ENCODE data around the gene ERCC3.

DNA sequence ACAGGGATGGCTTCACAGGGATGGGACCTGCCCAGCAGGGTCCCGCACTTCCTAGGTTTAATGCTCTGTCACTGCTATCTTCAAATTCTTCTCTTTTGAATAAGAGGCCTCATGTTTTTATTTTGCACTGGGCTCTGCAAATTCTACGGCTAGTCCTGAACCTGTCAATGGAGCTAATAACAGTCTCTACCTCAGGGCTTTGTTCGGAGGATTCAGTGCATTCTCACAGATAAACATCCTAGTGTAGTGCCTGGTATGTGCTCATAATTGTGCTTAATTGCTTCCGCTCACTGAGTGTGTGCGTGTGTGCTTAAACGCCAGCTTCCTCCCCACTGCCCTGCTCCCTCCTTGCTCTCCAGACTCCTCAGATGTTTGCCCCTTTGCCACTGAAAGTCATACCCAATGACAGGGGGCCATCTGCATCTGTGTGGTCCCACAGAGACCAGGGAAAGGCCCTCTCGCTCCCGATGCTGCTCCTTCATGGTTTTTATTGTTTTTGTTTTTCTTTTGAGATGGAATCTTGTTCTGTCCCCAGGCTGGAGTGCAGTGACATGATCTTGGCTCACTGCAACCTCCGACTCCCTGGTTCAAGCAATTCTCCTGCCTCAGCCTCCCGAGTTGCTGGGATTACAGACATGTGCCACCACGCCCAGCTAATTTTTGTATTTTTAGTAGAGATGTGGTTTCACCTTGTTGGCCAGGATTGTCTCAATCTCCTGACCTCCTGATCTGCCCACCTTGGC lies 6.8 kb downstream of the GYPC start:
- RRBS, result no CpG with 5 or more reads among the region's 11 CpGs

DNA sequence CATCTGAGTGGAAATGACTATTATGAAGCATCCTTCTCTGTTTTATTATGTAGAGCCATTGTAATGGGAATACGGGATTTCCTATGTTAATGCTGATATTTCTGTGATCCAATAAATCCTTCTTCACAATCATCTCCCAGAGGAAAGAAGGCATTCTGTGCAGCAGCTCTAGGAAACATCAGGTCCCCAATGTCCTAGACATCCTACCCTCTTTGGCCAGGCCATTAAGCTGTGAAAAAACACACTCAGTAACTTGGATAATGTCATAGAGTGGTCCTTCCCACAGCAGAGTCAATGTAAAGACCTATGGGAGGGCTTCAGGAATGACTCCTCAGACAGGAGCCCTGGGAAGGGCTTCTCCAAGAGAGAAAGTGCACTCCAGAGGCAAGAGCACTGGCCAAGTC lies 32.9 kb downstream of the GYPC start:
- RRBS, result no CpG with 5 or more reads among the region's 1 CpG

GRCh38 chr2:127056156-127056976 lies 50.6 kb downstream of the BIN1 start:
- RRBS, result no CpG with 5 or more reads among the region's 26 CpGs

GRCh38 chr2:127057373-127058524 lies 49.2 kb downstream of the BIN1 start:
- RRBS, result 90% methylated on average over 4 of the region's 38 CpGs

DNA sequence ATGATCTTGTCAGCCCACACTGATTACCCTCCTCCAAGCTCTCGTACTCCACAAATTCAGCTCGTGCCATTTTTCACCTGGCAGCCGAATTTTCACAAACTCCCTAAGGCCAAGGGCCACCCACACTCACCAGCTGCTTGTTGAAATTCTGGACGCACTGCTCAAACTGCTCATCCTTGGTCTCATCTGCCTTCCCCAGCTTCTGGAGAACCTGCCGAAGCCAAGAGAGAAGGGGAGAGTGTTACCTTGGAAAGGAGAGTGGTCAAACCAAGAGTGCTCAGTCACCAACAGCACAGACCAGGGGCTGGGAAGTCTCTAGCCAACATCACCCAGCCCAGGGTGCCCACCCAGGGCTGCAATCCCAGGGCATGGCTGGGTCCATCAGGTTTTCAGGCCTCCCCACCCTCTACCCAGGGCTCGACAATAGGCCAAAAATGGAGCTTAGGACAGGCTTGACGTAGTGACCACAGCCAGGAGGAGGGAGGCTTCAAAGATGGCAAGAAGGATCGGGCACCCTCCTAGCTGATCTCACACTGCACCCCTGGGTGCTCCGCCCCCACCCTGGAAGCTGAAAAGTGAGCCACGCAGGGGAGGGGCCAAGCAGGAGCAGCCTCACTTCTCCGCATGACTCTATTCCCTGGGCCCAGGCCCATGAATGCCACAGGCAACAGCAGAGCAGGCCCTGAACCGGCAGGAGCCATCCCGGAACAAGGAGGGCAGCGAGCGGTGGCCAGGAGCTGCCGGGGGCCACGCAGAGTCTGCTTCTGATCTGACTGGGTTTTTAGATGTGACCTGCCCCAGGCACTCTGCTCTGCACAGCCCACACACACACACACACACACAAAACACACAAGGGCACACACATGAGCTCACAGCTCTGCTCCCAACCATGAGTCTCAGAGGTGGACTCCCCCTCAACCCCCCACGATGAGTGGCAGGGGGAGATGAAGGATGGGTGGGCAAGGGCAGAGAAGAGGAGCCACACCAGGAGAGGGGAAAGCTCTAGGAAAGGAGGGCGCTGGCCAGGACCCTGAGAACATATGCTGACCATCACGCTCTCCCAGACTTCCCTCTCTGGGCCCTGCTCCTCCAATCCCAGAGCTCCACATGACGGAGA lies 30.1 kb downstream of the BIN1 start:
- RRBS, result 98% methylated on average over 3 of the region's 21 CpGs

DNA sequence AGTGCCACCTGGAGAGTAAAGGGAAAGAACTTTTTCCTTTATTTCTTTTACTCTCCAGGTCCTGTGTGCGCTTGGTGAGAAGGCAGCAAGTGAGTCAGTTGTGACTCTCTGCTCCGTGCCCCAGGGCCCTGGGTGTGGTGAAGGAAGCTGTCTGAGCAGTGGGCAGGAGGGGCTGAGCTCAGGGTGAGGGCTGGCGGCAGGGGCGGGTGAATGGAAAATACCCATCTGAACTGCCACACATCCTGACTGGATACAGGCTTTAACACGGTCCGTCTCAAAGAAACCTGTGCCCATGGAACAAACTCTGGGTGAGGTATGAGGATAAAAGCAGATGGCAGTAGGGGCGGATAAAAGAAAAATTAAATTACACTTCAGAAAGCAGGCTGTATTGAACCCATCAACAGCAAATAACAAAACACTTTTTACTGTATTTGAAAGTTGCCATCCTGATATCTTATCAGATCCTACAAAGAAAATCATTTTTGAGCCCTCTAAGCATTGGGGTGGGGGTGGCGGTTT lies 2.1 kb downstream of the CYP27C1 start:
- RRBS, result no CpG with 5 or more reads among the region's 8 CpGs

- RRBS, result no CpG with 5 or more reads among the region's 68 CpGs
These were observed at the start of gene ERCC3 for GRCh38 chr2:127293352-127294450. Gene ERCC3, minus strand, starts transcription at chr2:127294144.

DNA sequence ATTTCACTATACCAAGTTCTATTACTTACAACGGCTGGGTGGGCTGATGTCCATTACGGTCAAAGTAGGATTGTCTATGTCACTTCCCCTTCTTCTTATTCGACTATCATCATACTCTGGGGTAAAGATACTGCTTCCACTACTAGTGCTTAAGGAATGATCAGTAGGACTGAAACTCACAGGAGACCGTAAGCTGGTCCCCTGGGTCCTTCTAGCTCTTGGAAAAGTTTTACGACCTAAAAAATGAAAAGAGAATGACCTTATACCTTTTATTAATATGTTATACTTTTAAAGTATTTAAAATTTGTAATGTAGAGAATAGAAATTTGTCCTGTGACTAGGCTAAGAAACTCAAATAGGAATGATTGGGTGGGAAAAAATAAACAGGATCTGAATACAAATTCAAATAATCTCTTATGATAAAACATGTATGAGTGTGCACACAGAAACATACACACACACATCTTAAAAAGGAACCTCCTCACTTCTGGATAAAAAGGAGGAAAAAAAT lies 28.1 kb upstream of the ERCC3 start:
- RRBS, result no CpG with 5 or more reads among the region's 5 CpGs

- RRBS, result no CpG with 5 or more reads among the region's 6 CpGs
These were observed 22.1 kb downstream of the MAP3K2 start for GRCh38 chr2:127365308-127366377.

DNA sequence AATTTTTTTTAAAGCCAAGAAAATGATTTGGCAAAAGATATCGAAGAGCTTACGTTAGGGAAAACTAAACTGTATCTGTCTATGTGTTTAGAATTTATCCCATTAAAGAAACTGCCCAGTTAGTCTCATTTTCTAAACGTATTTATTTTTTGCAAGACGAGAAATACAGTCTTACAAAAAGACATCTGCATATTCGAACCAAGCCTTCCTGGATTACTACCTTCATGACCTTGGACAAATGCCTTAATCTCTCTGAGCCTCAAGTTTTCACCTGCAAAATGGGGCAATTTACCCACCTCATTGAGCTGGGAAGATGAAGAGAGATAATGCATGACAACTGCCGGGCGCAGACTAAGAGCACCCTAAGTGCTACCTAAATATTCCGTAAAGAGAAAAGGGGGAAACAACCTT lies 1.1 kb downstream of the MAP3K2 start:
- RRBS, result no CpG with 5 or more reads among the region's 8 CpGs

GRCh38 chr2:127411860-127412682 lies 6.2 kb upstream of the PROC start:
- RRBS, result no CpG with 5 or more reads among the region's 11 CpGs

DNA sequence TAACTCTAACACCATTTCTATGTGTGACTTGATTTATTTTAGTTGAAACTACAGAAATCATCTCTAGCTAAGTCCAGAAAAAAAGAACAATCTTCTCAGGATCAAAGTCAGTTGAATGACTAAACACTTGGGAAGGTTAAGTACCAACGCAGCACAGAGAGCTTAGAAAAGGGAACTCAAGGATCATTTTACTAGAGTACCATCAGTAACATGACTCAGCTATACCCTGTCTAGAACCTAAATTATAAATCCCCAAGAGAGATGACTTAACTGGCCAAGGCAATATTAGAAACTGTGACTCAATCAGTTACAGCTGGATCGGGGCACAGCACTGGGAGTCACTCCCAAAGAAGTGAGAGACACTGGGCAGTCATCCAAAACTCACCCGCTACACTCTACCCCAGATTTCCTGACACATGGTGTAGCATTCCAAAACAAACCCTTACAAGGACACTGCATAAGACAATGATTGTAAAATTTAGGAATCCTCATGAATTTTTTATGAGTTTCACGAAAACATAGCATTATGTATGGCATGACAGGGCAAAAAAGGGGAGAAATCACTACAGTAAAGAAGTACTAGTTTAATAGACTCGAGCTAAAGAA lies 17.7 kb downstream of the IWS1 start:
- RRBS, result no CpG with 5 or more reads among the region's 5 CpGs

GRCh38 chr2:127515599-127516483 lies 10.4 kb downstream of the IWS1 start:
- RRBS, result no CpG with 5 or more reads among the region's 15 CpGs

DNA sequence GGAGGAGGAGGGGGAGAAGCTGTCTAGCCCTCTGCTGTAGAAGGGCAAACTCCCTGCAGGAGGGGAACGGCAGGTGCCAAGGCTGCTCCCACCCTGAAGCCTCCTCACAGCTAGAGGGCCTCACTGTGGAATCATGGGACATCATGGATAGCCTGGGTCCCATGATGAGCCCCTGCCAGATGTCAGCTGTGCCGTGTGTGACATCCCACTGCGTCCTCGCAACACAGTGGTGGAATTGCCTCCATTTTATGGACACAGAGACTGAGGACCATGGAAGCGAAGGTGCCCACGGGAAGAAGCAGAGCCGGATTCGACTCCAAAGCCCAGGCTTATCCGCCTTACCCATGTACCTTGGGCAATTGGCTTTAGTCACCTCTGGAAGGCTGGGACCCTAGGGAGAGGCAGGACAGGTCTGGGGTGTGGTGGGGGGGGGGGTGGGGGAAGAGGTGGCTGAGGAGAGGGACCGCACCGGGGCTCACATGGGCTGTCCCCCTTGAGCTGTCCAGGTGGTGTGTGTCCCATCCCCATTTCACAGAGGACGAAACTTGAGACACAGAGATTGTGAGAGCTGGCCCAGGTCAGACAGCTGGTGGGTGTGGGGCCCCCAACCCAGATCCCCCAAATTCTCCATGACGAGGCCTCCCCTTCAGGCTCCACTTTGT lies 692 bp downstream of the MYO7B start:
- RRBS, result no CpG with 5 or more reads among the region's 13 CpGs

GRCh38 chr2:127578886-127579223 lies 43.4 kb downstream of the MYO7B start:
- RRBS, result no CpG with 5 or more reads among the region's 3 CpGs

DNA sequence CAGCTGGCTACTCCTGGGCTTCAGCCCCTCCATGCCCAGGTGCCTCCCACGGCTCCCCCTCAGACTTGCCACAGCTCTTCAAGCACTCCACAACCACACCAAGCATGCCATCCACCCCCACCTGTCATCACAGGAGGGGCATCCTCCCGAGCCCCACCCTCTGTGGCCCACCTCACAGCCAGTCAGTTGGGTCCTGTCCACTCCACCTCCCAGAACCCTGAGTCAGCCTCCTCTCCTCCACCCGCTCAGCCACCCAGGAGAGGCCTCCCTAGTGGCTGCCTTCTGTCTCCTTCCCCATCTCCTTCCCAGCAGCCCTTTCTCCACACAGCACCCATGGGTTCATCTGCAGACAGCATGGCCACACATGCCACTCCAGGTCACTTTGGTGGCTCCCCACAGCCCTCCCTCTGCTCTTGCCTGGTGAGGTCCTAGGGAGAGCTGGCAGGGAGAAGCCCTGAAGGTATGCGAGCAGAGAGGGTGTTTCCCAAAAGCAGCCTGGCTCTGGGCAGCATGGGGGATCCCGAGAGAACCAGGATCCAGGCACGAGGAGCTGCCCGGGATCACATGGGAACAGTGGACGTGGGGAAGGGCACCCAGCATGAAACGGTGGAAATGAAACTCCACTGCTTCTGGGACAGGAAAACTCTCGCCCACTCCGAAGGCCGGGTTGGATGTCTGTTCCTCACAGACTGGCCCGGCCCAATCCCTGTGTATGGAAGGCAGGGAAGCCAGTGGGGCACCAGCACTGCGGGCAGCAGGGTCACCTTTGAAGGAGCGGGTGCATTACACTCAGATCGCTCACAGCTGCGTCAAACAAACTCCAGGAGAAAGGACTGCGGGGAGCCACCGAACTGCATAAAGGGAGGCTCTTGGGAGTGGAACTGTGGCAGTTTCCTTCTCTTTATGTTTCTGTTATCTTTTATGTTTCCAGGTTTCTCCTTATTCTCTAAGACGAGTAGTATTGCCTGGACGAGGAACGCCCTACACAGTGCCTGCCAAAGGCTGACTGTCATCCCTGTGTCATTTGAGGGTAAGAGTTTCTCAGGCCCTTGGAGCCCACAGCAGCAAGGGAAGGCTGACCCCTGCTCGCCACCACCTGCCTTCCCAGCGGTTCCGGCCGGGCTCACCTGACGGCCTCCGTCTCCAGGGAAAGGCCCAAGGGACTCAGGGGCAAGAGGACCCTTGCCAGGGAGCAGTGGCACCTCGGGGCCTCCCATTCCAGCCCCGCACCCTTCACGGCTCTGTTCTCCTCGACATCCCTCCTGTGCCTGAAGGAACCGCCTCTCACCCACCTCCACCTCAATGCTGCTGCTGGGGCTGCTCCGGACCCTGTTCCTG lies 2.5 kb downstream of the LIMS2 start:
- RRBS, result 68% methylated on average over 5 of the region's 34 CpGs

DNA sequence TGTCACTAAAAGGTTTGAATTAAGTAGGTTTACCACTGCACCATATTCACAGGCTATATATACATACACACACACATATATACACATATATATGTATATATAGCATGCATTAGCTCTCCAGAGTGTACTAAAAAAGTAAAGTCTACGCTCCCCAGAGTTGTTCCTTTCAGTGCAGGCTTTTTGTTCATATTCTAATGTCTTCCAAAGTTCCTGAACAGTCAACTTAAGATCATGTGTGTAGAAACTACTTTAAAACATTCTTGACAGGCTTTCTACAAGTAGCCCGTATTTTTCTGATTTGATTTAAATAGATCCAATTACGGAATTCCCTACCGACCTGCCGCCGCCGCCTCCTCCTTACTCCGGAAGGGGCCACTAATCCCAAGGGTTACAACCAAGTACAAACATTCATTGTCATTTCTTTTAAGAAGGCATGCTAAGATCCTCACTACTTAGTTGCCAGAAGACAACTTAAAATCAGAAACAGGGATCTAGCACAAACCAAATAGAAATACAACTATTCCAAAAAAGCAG lies 915 bp downstream of the WDR33 start:
- RRBS, result no CpG with 5 or more reads among the region's 8 CpGs

GRCh38 chr2:127843015-127843492 lies 14.9 kb downstream of the POLR2D start:
- RRBS, result no CpG with 5 or more reads among the region's 4 CpGs

DNA sequence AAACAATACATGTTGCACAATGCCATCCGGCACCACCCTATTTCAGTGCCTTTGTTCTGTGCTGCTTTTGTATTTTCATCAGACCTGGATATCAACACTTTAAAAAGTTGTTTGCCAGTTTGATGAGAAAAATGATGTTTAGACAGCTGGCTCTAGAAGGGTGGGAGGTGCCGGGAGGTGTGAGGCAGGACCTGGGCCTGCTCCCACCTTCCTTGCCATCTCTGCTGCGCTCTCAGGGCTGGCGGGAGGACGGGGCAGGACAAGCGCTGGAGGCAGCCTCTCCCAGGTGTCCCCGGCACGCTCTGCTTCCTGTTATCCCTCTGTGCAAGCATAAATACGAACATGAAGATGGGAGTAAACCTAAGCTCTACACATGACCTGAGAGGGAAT lies 103.7 kb downstream of the HS6ST1 start:
- RRBS, result no CpG with 5 or more reads among the region's 9 CpGs

DNA sequence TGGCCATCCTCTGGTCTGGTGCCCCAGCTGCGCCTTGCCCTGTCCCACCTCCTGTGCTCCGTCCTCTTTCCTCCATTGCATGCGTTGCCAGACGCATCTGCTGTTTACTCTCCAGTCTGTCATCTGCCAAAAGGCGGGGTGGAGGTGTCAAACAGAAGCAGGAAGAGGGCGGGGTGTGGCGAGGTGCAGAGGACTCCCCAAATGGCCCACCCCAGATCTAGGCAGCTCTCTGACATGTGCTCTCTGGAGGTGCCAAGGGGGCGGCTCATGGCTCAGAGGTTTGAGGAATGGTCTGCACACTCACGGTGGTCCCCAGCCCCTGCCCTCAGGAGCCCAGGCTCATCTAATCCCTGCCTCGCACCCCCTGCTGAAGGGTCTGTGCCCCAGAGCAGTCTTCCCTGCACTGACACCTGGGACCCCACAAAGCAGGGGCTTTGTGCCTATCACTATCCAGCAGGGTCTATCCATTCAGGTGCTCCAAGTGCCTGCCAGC lies 45.0 kb downstream of the HS6ST1 start:
- RRBS, result no CpG with 5 or more reads among the region's 10 CpGs

All from GM19239 (cell line).